Metastatic Liver Carcinoma in the Adrenal Gland (tissue), 2 donors: ENCODE measurements around the genes TAGLN2, SLAMF6 and SLAMF7.

- PRO-cap, 2 experiments, result peak in 2 of 2 experiments; most common plus-strand start chr1:159925328 (in 1); most common minus-strand start chr1:159925269 (in 2)
Measured at GRCh38 chr1:159924905-159925555, at the start of gene TAGLN2. Gene TAGLN2 (minus strand): TSS chr1:159925507.

DNA sequence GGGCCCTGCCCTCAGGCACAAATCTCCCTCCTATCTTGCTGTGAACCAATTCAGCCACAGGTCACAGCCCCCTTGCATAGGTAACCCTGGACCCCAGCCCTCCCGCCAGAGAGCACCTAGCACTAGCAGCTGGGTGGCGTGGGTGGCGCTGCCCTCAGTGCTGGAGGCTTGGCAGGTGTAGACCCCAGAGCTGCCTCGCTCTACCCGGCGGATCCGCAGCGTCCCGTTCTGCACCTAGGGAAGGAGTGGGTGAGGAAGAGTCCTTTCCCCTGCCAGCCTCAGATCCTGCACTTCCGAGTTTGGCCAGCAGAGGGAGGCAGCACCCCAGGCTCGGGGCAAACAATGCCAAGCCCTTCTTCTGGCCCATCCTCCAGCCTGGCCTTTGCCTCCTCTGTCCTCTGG, 9.1 kb downstream of the IGSF9 start:
- PRO-cap, 2 experiments, result no peak in any of the 2 experiments

DNA sequence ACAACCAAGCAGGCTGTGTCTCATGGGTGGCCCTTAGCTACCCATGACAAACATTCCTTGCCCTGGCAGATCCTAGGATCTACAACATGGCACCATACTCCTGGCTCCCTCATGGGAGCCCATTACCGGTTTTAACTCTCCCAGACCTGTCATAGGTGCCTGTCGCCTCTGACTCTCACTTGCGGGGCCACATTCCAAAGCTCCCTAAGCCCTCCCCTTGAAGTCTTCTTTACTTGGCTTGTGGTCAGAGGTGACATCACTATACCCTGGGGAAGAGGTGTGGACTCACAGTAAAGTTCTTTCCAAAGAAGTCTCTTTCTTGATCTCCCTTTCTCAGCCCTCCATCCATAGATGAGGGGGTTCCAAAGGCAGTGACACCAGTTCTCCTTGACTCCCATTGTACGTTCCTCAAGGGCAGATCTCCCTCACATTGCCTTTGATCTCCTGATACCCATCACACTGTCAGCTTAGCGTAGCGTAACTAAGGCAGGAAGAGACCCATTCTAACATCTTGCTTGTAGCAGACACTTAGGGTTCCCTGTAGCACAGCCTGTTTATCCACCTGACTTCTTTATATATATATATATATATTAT, 5.5 kb upstream of the SLAMF9 start:
- PRO-cap, 2 experiments, result no peak in any of the 2 experiments

DNA sequence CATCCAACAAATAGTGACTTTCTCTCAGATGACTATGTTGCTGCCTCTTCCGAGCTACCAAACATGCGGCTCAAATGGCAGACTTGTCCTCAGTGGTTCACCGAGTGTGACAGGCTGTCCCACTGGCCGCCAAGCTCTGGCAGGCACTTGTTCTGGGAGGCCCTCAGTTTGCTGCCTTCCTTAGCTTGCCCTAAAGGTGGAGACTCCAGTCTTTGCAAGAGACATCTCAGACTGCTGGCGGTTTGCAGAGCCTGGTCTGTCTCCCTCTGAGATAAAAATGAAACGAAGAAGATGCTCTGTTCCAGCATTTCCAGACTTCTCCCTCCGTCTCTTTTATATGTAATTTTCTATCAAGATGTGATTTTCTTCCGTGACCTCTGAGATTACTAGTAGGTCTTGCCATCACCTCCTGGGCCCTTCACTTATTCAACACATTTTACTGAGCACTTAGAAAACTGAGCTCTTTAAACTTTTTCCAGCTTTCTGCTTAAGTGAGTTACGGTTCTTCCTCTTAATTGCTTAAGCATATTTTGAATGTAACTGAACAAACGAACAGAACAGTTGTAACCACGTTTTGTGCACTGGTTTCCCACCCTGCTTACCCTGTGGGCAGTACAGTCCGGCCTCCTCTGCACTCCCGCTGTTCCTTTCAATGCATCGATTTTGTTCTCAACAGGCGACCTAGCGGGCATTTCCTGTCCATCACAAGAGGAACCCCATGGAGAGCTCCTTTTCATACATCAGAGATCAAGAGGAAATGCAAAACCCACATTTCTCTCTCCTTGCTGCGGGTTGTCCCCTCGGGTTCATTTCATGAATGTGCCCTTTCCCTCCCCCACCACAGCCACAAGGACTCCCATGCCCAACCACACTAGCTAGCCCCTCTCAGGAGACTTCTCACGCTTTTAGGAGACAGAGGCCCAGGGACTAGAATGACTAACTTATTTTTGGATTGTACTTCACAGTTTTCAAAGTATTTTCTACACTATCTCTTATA, 17.9 kb downstream of the ATP1A4 start:
- PRO-cap, 2 experiments, result no peak in any of the 2 experiments

DNA sequence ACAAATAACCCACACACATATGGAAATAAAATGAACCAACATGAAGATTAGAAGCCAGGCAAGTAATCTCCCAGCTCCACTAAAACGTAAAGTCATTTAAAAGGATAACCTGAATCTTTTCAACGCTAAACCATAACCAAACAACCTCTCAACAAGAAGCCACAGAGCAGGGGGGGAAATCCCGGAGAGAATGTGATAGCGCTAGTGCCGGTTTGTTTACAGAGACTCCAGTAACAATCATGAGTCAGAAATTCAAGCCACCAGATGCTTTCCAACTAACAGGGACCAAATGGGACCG, 901 bp downstream of the DCAF8 start:
- PRO-cap, 2 experiments, result peak in 2 of 2 experiments; most common plus-strand start position 240 of the sequence (in 2)

DNA sequence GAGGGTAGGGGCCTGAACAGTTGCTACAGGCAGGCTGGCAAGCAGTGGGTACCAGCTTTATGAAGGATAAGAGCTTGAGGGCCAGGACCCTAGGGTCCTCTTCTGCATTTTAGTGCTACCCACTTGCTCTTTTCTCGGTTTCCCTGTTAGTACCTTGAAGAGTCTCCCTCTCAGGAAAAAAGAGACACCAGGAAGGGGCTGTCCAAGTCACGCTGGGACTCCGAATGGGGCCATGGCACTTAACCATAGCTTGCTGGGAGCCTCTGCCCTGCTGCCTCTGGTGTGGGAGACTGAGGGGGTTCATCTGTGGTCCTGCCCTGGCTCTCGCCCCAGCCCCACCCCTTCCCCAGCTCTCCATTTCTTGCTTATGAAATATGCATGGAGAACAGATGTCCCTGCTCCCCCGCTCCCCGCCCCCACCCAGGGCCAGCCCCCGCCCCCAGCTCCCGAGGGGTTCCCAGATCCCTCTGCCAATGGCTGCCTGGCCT, 352 bp upstream of the NHLH1 start:
- PRO-cap, 2 experiments, result no peak in any of the 2 experiments

GRCh38 chr1:160401287-160401921, 1.0 kb downstream of the VANGL2 start:
- PRO-cap, 2 experiments, result no peak in any of the 2 experiments

DNA sequence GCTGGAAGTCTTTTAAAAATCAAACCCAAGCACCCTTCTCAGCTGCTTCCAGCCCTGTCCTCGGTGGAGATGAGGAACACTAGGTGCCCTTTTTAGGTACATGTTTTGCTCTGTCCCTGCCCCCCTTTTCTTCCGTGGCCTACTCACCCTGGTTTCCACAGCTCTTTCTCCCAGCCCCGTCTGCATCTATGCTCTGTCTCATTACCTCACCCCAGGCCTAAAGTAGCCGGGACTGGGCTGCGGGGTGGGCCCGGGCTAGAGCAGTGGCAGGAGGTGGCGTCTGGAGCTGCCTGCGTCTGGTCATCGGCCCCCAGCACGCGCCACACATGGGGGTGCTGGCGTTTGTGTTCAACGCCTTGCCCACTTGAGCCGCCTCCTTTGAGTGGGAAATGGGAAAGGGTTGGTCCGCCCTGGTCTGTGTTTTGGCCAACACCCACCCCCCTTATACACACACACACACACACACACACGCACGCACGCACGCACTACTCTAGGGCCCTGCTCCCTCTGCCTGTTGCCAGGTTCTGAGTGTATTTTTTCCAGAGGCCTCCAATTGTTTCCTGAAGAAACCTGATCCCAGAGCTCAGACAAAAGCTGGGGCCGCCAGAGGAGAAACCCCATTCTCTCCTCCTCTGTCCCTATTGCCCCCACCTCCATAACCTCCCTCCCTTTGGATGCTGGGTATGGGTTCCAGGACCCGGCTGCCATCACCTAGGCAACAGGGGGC, 10.0 kb downstream of the VANGL2 start:
- PRO-cap, 2 experiments, result no peak in any of the 2 experiments

DNA sequence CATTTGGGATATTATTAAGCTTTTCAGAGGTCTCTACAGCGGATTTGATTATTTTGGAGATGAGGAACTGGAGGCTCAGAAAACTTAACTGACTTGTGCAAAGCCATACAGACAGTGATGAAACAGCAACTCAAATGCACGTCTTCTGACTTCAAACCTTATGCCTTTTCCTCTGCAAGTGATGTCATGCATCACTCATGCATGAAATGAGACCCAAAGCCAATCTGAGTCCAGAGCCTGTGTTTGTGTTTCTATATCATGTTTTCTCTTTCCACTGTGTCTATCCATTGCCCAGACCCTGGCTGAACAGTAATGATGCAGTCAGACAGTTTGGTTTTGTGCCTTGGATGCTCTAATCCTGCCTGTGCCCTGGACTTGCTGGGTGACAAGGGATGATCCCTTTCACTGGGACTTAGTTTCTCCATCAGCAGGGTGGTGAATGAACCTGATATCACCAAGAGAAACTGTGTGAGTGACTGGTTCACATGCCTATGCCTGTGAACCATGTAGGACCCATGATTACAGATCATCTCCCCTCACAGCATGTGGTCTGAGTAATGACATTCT, 33.4 kb downstream of the SLAMF6 start:
- PRO-cap, 2 experiments, result no peak in any of the 2 experiments

DNA sequence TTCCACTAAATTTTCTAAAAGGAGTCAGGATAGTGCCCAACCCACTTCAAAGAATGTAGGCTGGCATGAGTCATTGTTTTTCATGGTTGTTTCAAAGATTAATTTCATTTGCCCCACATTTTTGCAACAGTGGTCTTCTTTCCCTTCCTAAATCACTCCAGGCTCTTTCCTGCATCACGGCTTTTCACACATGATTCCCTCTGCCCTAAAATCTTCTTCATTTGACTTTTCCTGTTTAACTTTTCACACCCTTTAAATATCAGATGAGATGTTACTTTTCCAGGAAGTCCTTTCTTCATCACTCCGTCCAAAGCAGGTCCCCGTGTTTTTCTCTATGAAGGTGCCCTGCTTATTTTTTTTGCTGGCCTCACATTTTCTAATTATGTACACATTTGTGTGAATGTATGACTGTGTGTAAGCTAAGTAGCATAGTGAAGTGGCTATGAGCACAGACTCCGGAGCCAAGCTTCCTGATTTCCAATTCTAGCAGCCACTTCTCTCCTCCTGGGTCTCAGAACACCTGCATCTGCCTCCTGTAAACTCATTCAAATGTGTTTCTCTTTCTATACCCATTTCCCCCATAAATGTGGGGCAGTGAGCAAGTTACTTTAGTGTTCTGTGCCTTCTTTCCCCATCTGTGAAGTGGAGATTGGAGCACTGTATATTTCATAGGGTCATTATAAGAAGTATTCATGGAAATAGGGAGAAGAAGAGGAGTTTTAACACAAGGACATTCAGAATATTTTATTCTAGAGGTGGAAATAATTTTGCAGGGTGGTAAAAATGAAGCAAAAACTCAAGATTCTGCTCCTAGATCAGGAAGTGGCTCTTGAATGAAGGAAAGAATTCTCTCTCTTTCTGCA, 2.1 kb downstream of the SLAMF6 start:
- PRO-cap, 2 experiments, result no peak in any of the 2 experiments

GRCh38 chr1:160522624-160523447, at the start of gene SLAMF6:
Gene SLAMF6 (minus strand): TSS chr1:160523255.
- PRO-cap, 2 experiments, result no peak in any of the 2 experiments

GRCh38 chr1:160559252-160559897, 19.9 kb downstream of the CD84 start:
- PRO-cap, 2 experiments, result no peak in any of the 2 experiments

GRCh38 chr1:160645769-160646772, 773 bp downstream of the SLAMF1 start:
- PRO-cap, 2 experiments, result no peak in any of the 2 experiments

GRCh38 chr1:160738919-160739660, at the start of gene SLAMF7:
Gene SLAMF7 (plus strand): TSS chr1:160739247.
- PRO-cap, 2 experiments, result peak in 2 of 2 experiments; most common plus-strand start chr1:160739274 (in 1); most common minus-strand start chr1:160739177 (in 1)

- PRO-cap, 2 experiments, result no peak in any of the 2 experiments
Measured at GRCh38 chr1:160861925-160862438, 705 bp downstream of the CD244 start.

GRCh38 chr1:160894676-160895027, 9.7 kb upstream of the ITLN1 start:
- PRO-cap, 2 experiments, result no peak in any of the 2 experiments

- PRO-cap, 2 experiments, result peak in 2 of 2 experiments; most common plus-strand start chr1:161016732 (in 2)
Measured at GRCh38 chr1:161016488-161017053, 4.4 kb downstream of the F11R start.

- PRO-cap, 2 experiments, result peak in 2 of 2 experiments; most common plus-strand start chr1:161018652 (in 1); most common minus-strand start chr1:161018721 (in 2)
Measured at GRCh38 chr1:161018164-161018903, 2.6 kb downstream of the F11R start.

- PRO-cap, 2 experiments, result no peak in any of the 2 experiments
Measured at GRCh38 chr1:161195181-161195570, 3.7 kb downstream of the ADAMTS4 start.

DNA sequence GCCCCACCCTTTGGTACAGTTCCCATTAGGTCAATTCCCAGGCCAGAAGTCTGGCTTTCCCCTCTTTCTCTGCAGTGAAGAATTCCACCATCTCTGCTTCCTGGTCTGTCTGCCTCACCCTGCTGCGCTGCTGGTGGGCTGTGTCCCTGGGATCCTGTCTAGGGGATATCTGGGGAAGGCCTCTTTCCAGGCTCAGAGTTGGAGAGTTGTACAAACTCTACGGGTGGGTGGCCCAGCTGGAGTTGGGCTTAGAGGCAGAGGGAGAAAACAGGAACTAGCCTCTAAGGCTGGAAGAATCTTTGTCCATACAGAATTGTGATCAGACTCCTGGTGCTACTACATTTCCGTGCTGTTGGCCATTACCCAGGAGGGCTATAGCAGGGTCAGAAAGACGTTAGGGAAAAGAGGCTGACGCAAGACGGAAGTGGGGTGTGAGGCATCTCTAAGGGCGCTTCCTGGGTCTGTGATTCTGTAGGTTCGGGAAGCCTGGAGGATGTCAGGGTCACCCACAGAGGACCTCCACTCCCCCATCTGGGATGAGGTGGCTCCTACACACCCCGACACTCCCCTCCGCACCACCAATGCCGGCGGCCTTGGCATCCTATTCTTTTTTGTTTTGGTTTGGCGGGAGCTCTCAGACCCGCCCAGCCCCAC, 839 bp upstream of the NDUFS2 start:
- PRO-cap, 2 experiments, result no peak in any of the 2 experiments